Adrenal gland (tissue), 7 donors: Measurements from ENCODE around the gene ALDH3A2.

DNA sequence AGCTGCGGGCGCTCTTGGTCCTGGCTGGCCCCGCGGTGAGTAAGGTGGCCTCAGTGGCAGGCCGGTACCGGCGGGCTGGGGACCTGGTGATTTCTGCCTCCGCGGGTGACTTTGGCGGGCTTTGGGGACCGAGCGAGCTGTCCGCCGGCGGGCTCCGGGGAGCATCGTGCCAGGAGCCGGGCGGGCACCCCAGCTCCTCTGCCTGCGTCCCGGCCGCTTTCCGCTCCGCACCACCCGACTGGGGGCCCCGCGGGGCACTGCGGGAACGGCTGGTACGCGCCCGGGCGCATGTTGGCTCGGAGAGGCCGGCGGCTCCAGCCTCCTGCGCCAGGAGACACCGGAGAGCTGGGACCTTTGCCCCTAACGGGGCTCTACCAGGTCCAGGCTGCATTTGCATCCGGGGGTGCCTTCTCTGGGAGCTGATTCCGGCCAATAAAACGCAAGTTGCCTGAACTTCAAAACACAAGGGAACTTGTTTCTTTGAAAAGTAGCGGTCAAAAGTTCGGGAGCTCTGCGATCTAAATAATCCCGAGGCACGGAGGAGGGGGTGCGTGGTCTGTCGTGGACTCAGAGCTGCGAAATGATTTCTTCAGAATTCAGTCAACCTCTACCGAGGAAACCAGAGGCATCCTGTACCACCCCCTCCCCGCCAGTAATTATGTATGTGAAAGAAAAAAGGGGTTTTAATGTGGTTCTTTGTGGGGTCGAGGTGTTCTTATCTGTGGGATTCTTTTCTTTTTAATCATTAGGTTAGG lies 563 bp downstream of the SLC47A1 start:
- PRO-cap, 3 experiments: peak in 3 of 3 experiments; most common plus-strand start position 592 of the sequence (in 3); most common minus-strand start position 259 of the sequence (in 2)
- RAMPAGE, long total RNA, 4 experiments: no peak in any of the 4 experiments
- RRBS: 3% methylated on average over 24 of the region's 53 CpGs

- PRO-cap, 3 experiments: peak in 2 of 3 experiments; most common plus-strand start chr17:19552056 (in 1); most common minus-strand start chr17:19551890 (in 2)
- RAMPAGE, long total RNA, 4 experiments: no peak in any of the 4 experiments
- RRBS: no CpG with 5 or more reads among the region's 14 CpGs
Measured at GRCh38 chr17:19551137-19552162, 17.8 kb downstream of the SLC47A1 start.

GRCh38 chr17:19647852-19648690 lies 480 bp upstream of the ALDH3A2 start:
- PRO-cap, 3 experiments: peak in 3 of 3 experiments; most common plus-strand start chr17:19648150 (in 2); most common minus-strand start chr17:19648625 (in 3)
- RAMPAGE, long total RNA, 4 experiments: start-site peak on the minus strand in 1 of 4 experiments, at chr17:19648609-19648620 at its widest, 39 reads per replicate
- RRBS: 2% methylated on average over 19 of the region's 55 CpGs

- PRO-cap, 3 experiments: peak in 3 of 3 experiments; most common plus-strand start chr17:19648778 (in 3); most common minus-strand start chr17:19649182 (in 3)
- RAMPAGE, long total RNA, 4 experiments: start-site peak on the plus strand in 4 of 4 experiments, at chr17:19648750-19648991 at its widest, 817 to 2,801 reads per replicate
- RRBS: 1% methylated on average over 16 of the region's 53 CpGs
Measured at GRCh38 chr17:19648691-19649321, at the start of gene ALDH3A2. Gene ALDH3A2 (plus strand): TSS chr17:19648751.

- PRO-cap, 3 experiments: peak in 3 of 3 experiments; most common plus-strand start chr17:19745056 (in 3); most common minus-strand start chr17:19745011 (in 3)
- RAMPAGE, long total RNA, 4 experiments: start-site peak on the minus strand in 1 of 4 experiments, at chr17:19745010-19745040 at its widest, 13 reads per replicate
- RRBS: no CpG with 5 or more reads among the region's 81 CpGs
Measured at GRCh38 chr17:19744514-19745928, 3.1 kb downstream of the ALDH3A1 start.

GRCh38 chr17:19753764-19754271 lies 5.7 kb upstream of the ALDH3A1 start:
- PRO-cap, 3 experiments: no peak in any of the 3 experiments
- RAMPAGE, long total RNA, 4 experiments: no peak in any of the 4 experiments
- RRBS: no CpG with 5 or more reads among the region's 9 CpGs

GRCh38 chr17:19946282-19946828 lies 31.3 kb downstream of the AKAP10 start:
- PRO-cap, 3 experiments: no peak in any of the 3 experiments
- RAMPAGE, long total RNA, 4 experiments: no peak in any of the 4 experiments
- RRBS: no CpG with 5 or more reads among the region's 1 CpG

GRCh38 chr17:20215222-20215459 lies 206.0 kb downstream of the SPECC1 start:
- PRO-cap, 3 experiments: no peak in any of the 3 experiments
- RAMPAGE, long total RNA, 4 experiments: no peak in any of the 4 experiments
- RRBS: no CpG with 5 or more reads among the region's 3 CpGs

DNA sequence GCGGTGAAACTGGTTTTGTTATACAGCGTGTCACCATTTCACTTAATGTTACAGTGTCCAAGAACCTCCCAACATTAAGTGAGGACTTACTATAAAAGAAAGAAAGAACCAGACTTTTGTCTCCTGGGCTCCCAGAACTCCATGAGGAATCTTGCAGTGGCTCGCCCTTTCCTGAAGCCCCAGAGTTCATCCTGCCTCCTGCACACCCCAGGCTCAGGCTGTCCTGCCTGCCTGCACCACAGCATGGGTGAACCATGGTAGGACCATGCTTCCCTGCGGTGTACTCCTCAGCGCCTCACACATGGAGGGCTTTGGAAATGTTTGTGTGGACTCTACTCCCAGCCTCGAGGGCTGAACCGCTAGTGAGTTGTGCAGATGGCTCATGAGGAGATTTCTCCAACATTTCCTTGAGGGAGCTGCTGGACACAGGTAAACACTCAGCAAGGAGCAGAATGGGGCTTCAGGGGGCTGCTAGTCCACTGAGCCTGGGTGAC lies 186.1 kb downstream of the LGALS9B start:
- PRO-cap, 3 experiments: no peak in any of the 3 experiments
- RAMPAGE, long total RNA, 4 experiments: no peak in any of the 4 experiments
- RRBS: no CpG with 5 or more reads among the region's 7 CpGs

GRCh38 chr17:20706828-20707368 lies 127.4 kb downstream of the CDRT15L2 start:
- PRO-cap, 3 experiments: no peak in any of the 3 experiments
- RAMPAGE, long total RNA, 4 experiments: no peak in any of the 4 experiments
- RRBS: 83% methylated on average over 2 of the region's 15 CpGs

GRCh38 chr17:21028790-21029494 lies 13.9 kb downstream of the USP22 start:
- PRO-cap, 3 experiments: peak in 1 of 3 experiments; most common minus-strand start chr17:21029175 (in 1)
- RAMPAGE, long total RNA, 4 experiments: no peak in any of the 4 experiments
- RRBS: no CpG with 5 or more reads among the region's 11 CpGs

GRCh38 chr17:21214253-21215283 lies 607 bp upstream of the TMEM11 start:
- PRO-cap, 3 experiments: peak in 3 of 3 experiments; most common plus-strand start chr17:21214742 (in 3); most common minus-strand start chr17:21214595 (in 3)
- RAMPAGE, long total RNA, 4 experiments: start-site peak on the plus strand in 1 of 4 experiments, at chr17:21214322-21214351 at its widest, 14 reads per replicate
- RRBS: under 1% methylated on average over 38 of the region's 68 CpGs

- PRO-cap, 3 experiments: no peak in any of the 3 experiments
- RAMPAGE, long total RNA, 4 experiments: no peak in any of the 4 experiments
- RRBS: no CpG with 5 or more reads among the region's 4 CpGs
Measured at GRCh38 chr17:21574705-21575107, 117.6 kb upstream of the KCNJ18 start.

DNA sequence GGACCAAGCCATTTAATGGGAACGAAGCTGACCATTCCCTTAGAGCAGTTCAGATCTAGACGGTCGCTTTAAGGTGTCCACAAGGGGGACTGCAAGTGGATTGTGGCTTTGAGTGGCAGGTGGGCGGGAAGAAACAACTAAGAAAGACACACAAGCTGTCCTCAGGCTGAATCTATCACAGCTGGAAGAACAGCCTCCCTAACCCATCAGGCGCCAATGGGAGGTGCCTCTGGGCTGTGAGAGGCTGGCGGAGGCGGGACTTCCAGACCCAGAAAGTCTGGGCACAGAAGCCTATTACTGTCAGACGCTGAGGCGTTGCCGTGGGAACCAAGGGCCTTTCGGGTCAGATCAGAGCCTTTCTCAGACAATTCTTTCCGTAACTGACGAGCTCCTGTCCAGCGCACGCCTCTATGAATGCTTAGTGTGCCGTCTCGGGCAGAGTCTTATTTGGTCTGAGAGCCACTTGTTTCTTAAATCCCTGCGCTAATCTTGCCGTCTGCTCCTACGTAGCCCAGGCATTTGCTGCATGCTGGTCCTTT lies 618.4 kb downstream of the KCNJ18 start:
- PRO-cap, 3 experiments: no peak in any of the 3 experiments
- RAMPAGE, long total RNA, 4 experiments: no peak in any of the 4 experiments
- RRBS: no CpG with 5 or more reads among the region's 20 CpGs

- PRO-cap, 3 experiments: no peak in any of the 3 experiments
- RAMPAGE, long total RNA, 4 experiments: no peak in any of the 4 experiments
- RRBS: no CpG with 5 or more reads among the region's 15 CpGs
Measured at GRCh38 chr17:22519555-22520067, 827.3 kb downstream of the KCNJ18 start.

GRCh38 chr17:27089378-27089953 lies 204.4 kb upstream of the WSB1 start:
- PRO-cap, 3 experiments: no peak in any of the 3 experiments
- RAMPAGE, long total RNA, 4 experiments: no peak in any of the 4 experiments
- RRBS: no CpG with 5 or more reads among the region's 12 CpGs

- PRO-cap, 3 experiments: peak in 3 of 3 experiments; most common plus-strand start chr17:27345316 (in 2); most common minus-strand start chr17:27345529 (in 2)
- RAMPAGE, long total RNA, 4 experiments: no peak in any of the 4 experiments
- RRBS: no CpG with 5 or more reads among the region's 18 CpGs
Measured at GRCh38 chr17:27344929-27345978, 51.3 kb downstream of the WSB1 start.

- PRO-cap, 3 experiments: no peak in any of the 3 experiments
- RAMPAGE, long total RNA, 4 experiments: no peak in any of the 4 experiments
- RRBS: no CpG with 5 or more reads among the region's 15 CpGs
Measured at GRCh38 chr17:27526370-27527110, 70.3 kb downstream of the KSR1 start.

- PRO-cap, 3 experiments: peak in 3 of 3 experiments; most common plus-strand start chr17:27559810 (in 3); most common minus-strand start chr17:27559635 (in 1)
- RAMPAGE, long total RNA, 4 experiments: start-site peak on the plus strand in 1 of 4 experiments, at chr17:27560314-27560366 at its widest, 9 reads per replicate
- RRBS: 75% methylated on average over 3 of the region's 23 CpGs
Measured at GRCh38 chr17:27559385-27560459, 71.3 kb upstream of the LGALS9 start.

GRCh38 chr17:27633370-27634105 lies 2.5 kb downstream of the LGALS9 start:
- PRO-cap, 3 experiments: peak in 1 of 3 experiments; most common plus-strand start chr17:27633724 (in 1)
- RAMPAGE, long total RNA, 4 experiments: no peak in any of the 4 experiments
- RRBS: no CpG with 5 or more reads among the region's 14 CpGs